BJ (cell line): Measurements from ENCODE around the genes KCNAB2, HES3 and TNFRSF9.

DNA sequence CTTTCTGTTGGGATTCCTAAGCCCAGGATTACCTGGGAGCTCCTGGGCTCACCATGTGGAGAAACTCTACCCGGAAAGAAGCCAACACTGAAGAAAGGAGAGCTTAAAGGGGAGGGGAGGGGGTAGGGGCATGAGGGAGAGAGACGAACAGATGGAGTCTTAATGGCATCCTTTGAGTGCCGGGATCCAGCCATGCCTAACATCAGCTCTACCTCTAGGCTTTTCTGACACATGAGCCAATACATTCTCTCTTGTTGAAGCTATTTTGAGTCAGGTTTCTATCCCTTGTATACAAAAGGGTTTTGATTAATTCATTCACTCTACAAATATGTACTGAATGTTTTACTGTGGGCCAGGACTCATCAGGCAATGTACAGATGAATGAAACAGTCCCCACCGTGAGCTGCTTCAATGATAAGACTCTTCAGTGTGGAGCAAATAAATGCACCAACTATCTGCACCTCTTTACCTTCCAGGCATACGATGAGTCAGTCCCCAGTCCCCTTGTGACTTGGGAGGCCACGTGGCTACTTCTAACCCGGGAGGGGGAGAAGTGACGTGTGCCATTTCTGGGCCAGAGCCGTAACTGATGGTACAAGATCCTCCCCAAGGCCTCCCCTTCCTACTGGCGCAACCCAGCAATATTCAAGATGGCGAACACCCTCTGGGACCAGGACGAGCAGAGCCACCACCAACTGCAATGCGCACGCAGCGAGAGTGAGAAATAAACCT is 74.8 kb downstream of the NPHP4 start:
- CAGE, long polyA plus RNA, result no peak
- RRBS, result 92% methylated on average over 2 of the region's 15 CpGs

DNA sequence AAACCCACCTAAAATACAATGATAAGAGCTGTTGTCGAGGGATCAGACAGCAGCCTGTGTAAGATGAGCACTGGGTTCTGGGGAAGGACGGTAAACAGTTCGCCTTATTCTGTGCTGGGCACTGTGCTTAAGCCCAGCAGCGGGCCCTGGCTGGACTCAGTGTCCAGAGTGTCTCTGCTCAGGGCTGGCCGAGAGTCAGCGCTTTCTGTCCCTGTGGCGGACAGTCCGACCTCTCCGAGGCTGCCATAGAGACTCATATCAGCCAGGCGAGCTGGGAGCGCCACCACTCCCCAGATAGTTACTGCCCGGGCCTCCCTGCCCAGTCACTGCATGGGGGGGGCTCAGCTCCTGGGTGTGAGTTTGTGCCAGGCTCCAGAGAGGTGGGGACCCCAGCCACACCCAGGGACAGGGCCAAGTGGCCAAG is 14.7 kb upstream of the NPHP4 start:
- CAGE, long polyA plus RNA, result no peak
- RRBS, result no CpG with 5 or more reads among the region's 12 CpGs

DNA sequence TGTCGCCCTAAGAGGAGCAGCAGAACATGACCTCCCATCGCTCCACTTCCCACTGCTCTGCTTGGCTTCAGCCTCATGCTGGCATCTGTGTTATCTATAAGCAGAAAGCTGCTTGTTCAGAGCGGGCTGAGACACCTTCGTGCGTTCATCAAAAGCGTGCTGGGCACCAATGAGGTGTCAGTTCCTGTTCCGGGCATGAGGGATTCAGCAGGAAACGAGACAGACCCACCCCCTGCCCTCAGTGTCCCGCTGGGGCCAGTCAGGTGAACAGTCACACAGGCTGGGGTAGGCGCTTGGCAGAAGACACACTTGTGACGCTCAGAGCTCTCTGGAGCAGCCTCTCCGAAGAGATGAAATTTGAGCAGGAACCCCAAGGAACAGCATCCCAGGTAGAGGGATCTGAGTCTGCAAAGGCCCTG is 20.8 kb upstream of the NPHP4 start:
- CAGE, long polyA plus RNA, result no peak
- RRBS, result no CpG with 5 or more reads among the region's 12 CpGs

GRCh38 chr1:6028134-6028950 is 17.3 kb upstream of the KCNAB2 start:
- CAGE, long polyA plus RNA, result no peak
- RRBS, result 87% methylated on average over 4 of the region's 20 CpGs

DNA sequence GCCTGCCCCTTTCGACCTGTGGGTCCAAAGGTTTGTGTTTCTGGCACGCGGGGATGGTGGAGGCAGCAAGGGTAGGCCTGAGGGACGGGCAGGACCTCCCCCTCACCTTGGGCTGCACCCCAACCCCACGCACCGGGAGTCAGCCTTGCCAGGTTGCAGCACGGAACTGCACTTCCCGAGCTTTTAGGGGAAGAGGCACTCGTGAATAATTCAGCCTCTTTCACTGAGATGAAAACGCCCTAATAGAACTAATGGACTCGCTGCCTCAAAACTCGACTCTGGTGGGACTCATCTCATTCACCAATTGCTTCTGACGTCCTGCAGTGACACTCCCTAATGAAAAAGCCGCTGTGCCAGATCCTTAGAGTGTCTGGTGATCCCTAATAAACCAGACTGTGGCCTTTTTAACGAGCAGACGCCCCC is at the start of gene KCNAB2:
Gene KCNAB2, plus strand, starts transcription at position 138 of the 423 bp plus-strand sequence.
- CAGE, long polyA plus RNA, result no peak
- RRBS, result no CpG with 5 or more reads among the region's 16 CpGs

GRCh38 chr1:6098528-6098863 is 52.8 kb downstream of the KCNAB2 start:
- CAGE, long polyA plus RNA, result no peak
- RRBS, result no CpG with 5 or more reads among the region's 14 CpGs

DNA sequence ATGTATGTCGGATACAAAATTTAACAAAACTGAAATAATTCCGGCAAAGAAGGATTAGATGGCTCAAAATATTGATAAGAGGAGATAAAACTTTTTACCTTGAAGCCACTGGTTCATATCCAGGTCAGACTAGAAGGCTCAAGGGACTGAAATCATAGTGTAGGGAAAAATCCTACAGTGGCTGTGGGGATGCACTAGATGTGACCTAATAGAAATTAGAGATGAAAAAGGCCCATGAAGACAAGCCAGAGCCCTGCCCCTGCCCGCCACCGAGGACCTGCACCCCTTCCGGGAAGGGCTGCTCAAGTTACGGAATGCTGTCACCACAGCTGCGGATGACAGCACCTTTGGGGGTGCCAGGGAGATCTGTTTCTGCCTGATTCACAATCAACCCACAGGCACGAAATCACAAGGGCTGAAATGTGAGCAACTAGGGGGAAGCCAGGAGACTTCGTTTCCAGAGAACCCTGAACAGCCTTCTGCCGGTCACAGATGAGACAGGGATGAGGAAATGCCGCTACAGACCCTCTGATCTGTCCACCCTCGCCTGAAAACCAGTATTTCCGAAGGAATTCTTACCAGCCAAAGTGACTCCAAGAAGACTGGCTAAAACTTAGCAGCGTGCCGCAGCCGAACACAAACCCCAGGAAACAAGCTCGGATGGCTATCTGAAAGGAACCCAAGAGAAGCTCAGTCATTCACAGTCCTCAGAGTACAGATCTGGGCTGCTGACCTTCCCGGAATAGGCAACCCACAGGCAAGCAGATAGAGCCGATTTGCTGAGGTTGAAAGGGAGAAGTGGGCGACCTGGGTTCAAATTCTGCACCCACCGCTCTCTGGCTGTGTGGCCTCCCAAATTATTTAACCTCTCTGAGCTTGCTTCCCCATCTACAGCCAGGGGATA is 1.2 kb downstream of the ICMT start:
- CAGE, long polyA plus RNA, result no peak
- RRBS, result no CpG with 5 or more reads among the region's 21 CpGs

GRCh38 chr1:6244074-6244328 is at the start of gene HES3:
HES3 (plus strand) TSS chr1:6244179.
- CAGE, long polyA plus RNA, result no peak
- RRBS, result 6% methylated on average over 4 of the region's 12 CpGs

- CAGE, long polyA plus RNA, result no peak
- RRBS, result no CpG with 5 or more reads among the region's 7 CpGs
These were observed 21.8 kb upstream of the GPR153 start for GRCh38 chr1:6282702-6283059.

DNA sequence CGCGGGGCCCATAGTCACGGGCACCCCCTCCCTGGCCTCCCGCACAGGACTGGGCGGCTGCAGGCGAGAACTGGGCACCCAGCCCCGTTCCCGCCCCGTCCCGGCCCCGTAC is 6.4 kb downstream of the PLEKHG5 start:
- CAGE, long polyA plus RNA, result no peak
- RRBS, result 4% methylated on average over 2 of the region's 11 CpGs

DNA sequence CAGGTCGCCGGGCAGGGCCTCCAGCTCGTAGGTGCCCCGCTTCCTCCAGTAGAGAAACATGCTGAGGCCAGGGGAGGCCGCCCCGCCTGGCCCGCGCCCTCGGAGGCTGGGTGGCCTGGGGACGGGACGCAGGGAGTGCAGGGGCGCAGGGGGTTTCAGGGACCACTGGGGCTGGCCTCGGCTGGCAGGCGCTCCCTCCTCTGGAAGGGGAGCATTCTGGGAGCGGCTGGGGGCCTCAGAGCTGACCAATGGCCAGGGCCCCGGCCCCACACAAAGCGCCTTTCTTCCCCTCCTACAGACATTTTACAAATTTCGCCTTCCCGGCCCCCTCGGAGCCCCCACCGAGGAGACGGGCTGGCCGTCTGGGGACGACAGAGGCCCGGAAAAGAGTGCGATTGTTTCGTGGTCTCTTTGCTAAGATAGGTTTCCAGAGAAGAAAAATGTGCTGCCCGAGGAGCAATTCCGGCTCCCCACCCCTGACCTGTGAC is 14.7 kb upstream of the PLEKHG5 start:
- CAGE, long polyA plus RNA, result no peak
- RRBS, result 82% methylated on average over 11 of the region's 29 CpGs

- CAGE, long polyA plus RNA, result no peak
- RRBS, result no CpG with 5 or more reads among the region's 13 CpGs
These were observed 2.2 kb downstream of the ZBTB48 start for GRCh38 chr1:6581594-6582780.

DNA sequence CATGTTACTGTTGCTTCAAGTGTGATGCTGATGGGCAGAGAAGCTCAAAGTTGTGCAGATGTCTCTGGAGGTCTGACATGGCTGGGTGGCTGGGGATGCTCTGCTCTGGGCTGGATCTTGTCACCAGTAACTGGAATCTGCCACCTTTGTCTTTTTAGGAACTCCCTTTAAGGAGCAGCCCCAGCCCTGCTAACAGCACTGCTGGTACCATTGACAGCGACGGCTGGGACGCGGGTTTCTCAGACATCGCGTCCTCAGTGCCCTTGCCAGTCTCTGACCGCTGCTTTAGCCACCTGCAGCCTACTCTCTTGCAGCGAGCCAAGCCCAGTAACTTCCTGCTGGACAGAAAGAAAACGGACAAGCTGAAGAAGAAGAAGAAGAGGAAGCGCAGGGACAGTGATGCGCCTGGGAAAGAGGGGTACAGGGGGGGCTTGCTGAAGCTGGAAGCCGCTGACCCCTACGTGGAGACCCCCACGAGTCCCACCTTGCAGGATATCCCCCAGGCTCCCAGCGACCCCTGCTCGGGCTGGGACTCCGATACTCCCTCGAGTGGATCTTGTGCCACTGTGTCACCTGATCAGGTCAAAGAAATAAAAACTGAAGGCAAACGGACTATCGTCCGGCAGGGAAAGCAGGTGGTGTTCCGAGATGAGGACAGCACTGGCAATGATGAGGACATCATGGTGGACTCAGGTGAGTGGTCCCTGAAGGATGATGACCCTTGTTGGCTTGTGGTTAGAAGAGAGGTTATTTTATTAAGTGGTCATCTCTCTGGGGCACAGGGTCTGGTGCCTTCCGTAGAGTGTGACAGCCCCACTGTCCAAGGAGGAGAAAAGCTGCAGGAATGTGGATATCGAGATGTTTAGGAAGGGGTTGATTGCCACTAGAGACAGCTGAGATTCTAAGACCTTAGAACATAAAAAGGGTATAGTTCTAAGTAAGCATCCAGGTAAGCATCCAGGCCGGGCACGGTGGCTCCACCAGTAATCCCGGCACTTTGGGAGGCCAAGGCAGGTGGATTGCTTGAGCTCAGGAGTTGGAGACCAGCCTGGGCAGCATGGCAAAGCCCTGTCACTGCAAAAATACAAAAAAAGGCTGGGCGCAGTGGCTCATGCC is 4.7 kb upstream of the THAP3 start:
- CAGE, long polyA plus RNA, result no peak
- RRBS, result no CpG with 5 or more reads among the region's 28 CpGs

DNA sequence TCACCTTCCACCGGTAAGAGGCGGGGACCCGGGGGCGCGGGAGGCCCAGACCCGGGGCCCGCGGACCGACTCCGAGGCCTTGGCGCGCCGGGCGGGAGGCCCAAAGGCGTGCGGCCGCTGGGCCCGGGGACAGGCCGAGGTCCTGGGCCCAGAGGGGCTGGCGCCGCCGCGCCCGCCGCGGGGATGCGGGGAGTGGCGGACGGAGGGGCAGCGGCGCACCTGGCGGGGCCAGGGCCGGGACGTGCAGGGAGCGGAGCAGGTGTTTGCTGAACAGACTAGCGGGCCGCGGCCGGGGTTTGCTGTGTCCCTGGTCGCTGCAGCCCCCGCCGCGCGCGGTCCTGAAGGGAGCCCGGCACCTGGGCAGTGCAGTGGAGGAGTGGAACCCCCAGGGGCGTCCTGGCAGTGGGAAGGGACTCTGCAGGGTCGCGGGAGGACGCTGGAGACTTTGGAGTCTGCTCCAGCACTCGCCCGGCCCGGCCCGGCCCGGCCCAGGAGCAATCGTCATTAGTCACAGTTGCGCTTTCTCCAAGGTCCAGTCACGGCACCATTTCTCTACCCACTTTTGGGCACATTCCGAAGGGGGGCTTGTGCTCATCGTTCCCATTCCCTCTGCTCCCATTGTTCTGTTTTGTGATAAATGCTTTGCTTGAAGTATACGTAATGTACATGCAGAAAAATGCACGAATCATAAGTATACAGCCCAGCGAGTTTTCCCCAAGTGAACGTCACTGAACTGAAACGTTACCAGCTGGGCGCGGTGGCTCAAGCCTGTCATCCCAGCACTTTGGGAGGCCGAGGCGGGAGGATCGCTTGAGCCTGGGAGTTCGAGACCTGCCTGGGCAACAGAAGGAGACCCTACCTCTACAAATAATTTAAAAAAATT is 853 bp downstream of the THAP3 start:
- CAGE, long polyA plus RNA, result no peak
- RRBS, result 1% methylated on average over 27 of the region's 71 CpGs

- CAGE, long polyA plus RNA, result no peak
- RRBS, result no CpG with 5 or more reads among the region's 9 CpGs
These were observed at the start of gene TNFRSF9 for GRCh38 chr1:7940540-7941246. TNFRSF9 (minus strand) TSS chr1:7940839.

DNA sequence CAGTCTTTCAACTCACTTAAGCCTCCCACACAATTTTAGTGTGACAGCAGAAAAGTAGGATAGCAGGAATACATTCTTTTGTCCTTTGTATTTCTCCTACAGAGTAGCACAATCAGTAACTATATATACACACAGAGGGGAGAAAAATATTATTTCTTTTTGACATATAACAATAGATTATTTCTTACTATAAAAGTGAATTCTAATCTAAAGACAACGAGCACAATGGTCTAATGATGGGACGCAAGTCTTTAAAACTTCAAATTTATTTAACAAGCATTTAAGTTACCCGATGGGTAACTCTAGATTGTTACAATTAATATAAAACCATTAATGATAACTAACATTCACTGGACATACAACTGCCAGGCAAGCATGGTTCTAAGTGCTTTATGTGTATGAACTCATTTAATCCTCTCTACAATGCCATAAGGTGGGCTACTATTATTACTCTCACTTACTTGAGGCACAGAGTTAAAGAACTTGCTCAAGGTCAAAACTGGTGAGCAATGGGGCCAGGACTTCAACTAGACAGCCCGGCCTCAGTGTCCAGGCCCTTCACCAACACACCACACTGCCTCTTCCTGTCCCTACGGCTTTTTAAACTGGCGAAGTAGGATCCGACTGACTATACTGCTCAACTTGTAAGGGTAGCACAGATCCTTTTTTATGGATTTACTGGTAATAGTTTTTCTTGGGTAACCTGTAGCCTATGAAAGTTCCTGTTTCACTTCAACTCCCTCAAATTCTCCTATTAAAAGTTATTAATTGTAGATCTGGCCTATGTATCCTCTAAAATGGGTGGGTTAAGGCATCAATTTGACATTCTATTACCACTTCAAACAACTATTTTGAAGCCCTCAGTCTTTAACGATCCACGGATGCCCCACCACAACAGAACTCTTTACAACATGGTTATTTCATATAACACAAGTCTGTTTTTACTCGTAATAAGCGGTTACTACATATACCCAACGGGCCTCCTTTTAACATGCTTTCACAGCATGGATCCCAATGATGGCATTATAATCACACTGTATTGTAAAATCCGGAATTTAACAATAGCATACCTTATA is 4.4 kb downstream of the ERRFI1 start:
- CAGE, long polyA plus RNA, result no peak
- RRBS, result no CpG with 5 or more reads among the region's 13 CpGs

- CAGE, long polyA plus RNA, result no peak
- RRBS, result no CpG with 5 or more reads among the region's 10 CpGs
These were observed 66.7 kb upstream of the ERRFI1 start for GRCh38 chr1:8092719-8093260.

DNA sequence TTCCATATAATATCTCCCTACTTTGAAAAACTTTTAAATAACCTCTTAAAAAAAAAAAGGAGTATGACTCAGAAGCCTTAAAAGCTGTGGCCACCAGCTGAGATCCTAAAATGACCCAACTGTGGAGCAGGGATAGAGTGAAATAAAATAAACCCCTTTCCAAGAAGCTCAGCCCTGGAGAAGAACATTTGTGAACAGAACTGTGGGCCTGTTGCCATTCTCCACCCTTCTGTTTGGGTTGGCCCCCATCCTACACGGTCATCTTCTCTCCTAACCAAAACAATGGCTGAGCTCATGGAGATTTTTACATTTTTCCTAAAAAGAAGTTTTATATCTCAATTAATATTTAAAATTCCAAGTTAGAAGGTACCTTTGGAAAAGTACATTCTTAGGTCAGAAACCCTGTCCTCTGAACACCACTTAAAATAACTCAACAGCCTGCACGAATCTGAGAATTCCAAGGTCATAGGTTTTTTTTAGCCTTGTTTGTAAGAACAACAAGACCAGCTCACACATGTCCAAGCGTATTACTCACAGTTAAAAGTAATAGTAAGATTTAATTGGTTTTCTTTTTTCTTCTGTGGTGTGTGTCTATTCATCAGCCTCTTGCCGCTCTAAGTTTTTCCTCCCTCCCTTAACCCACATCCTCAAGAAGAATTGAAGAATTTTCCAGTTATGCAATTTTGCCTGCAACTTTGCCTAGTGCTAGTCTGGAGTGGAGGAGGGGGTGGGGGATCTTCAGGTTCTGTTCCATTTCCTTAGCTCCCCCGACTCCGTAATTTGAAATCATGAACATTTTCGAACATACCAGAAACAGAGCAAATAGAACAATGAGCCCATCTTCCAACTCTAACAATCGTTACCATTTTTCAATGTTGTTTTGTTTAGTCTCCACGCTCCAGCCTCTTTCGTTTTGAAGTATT is 107.8 kb upstream of the ERRFI1 start:
- CAGE, long polyA plus RNA, result no peak
- RRBS, result no CpG with 5 or more reads among the region's 10 CpGs

- CAGE, long polyA plus RNA, result no peak
- RRBS, result 100% methylated on average over 1 of the region's 16 CpGs
These were observed 143.9 kb upstream of the ERRFI1 start for GRCh38 chr1:8169781-8170611.

- CAGE, long polyA plus RNA, result no peak
- RRBS, result 94% methylated on average over 4 of the region's 23 CpGs
These were observed 41.4 kb downstream of the SLC45A1 start for GRCh38 chr1:8359226-8359774.